ENCODE results near the genes TCF3 and ONECUT3.

DNA sequence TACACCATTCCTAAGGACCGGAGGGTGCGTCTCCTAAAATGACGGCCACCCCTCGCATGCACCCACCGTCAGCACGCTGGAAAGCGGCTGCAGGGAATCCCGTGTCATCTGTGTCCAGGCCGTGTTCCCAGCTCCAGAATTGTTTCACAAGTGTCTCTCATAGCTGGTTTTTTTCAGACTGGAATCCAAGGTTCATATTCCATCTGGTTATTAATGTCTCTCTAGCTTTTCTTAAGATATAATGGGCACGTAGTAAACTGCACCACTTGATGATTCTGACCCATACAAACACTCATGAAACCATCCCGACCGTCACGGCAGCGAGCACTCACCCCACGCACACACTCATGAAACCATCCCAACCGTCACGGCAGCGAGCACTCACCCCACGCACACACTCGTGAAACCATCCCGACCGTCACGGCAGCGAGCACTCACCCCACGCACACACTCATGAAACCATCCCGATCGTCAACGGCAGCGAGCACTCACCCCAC lies 12.1 kb downstream of the DAZAP1 start:
- PRO-cap = no peak

DNA sequence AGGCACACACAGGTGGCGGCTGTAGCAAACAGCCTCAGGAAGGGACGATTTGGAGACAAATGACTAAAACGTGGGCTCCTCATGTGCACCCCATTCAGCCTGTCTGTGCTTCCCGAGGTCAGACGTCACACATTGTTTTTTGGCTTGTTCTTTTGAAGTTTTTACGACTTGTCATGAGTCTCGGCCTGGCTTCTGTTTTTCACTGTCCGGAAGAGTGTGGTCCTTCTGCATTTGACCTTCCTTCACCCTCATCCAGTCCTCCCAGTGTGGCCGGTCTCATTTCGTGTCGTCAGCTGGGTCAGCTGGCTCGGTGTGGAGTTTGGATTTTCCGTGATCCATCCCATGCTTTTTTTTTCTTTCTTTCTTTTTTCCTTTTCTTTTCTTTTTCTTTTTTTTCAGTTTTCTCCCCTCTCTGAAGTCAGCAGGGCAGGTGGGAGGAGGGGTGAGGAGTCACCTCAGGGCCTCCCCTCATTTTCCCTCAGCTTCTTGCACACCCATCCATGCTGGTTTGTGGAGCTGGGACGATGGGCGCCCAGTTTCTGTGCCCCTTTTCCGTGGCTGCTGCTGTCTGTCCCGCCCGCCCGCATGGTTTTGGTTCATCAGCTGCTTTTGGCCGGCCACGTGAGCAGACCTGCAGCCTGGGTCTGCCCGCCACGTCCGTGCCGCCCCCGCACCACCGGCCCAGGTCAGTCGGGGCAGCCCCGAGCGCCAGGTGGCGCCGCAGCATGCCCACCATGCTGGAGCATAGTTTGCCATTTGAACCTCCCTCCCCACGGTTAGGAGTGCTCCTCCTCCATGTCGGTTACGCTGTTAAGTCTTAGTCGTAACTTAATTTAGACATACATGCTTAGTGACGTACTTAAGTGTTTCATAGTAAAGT lies 15.3 kb downstream of the DAZAP1 start:
- PRO-cap = no peak

DNA sequence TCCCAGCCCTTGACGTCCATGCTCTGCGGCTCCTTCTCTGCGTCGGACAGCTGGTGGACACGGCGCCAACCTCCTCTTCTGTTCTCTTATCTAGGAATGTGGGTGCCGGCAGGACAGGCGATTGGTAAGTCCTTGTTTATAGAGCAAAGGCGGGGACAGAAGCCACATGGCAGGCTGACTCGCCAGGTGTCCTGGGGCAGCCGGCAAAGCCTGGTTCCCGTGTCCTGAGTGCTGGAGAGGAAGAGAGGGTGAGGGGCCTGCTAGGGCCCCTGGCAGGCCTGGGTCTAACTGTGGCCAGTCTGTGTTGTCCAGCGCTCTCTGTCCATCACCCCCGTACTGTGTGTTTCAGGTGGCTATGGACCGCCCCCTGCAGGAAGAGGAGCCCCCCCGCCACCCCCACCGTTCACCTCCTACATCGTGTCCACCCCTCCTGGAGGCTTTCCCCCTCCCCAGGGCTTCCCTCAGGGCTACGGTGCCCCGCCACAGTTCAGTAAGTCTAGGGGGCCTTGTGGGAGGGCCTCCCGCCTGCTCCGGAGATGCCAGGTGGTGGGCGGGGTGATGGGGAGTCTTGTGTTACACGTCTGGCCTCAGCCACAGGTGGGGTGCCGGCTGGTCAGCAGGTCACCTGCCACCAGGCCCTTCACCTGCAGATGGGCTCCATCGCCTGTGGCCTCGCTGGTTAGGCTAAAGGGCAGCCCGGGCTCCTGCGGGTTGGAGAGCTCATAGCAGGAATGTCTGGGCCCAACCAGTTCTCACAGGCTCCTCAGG lies 8.1 kb upstream of the RPS15 start:
- PRO-cap = bidirectional peak, plus-strand start at position 225 of the sequence, minus-strand start at position 61 of the sequence

DNA sequence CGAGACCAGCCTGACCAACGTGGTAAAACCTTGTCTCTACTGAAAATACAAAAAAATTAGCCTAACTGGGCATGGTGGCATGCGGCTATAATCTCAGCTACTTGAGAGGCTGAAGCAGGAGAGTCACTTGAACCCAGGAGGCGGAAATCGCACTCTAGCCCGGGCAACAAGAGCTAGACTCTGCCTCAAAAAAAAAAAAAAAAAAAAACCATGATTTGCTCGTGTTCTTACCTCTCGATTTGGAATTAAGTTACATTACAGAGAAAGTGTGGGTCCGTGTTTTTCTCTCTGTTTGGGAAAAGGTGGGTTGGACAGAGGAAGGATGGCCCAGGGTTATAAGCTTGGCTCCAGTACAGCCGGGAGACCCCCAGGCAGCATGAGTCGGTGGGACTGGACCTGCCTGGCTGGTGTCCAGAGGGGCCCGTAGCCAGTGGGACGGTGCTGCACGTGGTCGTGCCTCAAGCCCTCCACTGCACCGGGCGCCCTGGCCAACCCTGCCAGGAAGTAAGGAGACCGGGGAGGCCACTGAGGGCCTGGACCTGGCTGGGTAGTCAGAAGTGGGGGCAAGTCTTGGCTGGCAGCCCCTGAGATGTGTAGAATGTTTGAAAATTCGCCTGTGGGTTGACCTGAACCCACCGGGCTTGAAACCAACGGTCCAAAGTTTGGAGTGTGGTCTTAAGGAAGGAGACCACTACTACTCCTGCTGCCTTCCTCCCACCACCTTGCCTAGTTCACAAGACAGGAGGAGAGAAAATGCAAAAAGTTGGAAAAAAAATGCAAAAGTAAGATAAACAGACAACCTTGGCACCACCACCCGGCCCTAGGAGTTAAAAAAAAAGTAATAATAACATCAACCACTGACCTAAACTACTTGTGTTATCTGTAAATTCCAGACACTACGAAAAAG lies 3.8 kb downstream of the RPS15 start:
- PRO-cap = no peak

DNA sequence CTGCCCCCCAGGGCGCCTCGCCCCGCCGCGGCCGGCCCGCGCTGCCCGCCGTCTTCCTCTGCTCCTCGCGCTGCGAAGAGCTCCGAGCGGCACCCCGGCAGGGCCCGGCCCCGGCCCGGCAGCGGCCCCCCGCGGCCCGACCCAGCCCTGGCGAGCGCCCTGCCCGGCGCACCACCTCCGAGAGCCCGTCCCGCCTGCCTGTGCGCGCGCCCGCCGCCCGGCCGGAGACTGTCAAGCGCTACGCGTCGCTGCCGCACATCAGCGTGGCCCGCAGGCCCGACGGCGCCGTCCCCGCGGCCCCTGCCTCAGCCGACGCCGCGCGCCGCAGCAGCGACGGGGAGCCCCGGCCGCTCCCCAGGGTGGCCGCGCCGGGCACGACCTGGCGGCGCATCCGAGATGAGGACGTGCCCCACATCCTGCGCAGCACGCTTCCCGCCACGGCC lies 9.6 kb downstream of the C19orf25 start:
- PRO-cap = no peak

DNA sequence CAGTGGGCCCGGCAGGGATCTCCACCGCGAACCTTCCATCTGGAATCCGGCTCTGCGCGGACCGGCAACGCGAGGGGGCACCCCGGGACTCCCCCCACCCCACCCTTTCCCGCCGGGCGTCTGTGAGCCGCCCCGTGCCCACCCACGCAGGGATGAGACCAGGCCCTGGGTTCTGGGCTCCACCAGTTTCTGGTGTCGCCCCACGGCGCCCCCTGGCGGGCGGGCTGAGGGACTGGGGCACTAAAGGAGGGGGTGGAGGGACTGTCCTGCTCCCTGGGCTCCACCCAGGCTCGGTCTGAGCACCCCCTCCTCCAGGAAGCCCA lies 956 bp upstream of the ADAMTSL5 start:
- PRO-cap = no peak

- PRO-cap = no peak
These were observed 764 bp downstream of the MEX3D start for GRCh38 chr19:1567398-1567723.

DNA sequence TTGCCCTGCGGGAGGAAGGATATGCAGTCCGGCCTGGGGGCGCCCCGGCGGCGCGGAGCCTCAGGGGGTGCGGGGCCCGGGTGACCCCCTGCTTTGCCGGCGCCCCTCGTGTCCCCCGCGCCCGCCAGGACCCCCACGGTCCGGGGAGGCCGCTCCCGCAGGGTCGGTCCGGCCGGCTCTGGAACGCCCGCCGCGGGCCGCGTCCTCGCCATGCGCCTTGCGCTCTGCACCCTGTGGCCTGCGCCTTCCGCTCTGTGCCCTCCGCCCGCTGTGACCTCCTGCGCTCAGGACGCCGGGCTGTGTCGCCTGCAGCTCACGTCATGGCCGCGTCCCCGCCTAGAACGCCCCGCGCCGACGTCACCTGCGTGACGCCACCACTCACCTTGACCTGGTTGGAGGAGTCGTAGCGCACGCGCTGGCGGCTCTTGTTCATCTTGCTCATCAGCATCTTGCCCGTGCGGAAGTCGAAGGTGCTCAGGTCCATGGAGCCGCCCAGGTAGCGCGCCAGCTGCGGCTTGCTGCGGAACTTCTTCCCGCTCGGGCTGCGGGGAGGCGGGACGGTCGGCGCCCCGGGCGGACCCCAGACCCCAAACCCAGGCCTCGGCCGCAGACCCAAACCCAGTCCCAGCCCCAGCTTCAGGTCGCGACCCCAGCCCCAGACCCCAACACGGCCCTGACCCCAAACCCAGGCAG lies 7.8 kb downstream of the MBD3 start:
- PRO-cap = no peak

DNA sequence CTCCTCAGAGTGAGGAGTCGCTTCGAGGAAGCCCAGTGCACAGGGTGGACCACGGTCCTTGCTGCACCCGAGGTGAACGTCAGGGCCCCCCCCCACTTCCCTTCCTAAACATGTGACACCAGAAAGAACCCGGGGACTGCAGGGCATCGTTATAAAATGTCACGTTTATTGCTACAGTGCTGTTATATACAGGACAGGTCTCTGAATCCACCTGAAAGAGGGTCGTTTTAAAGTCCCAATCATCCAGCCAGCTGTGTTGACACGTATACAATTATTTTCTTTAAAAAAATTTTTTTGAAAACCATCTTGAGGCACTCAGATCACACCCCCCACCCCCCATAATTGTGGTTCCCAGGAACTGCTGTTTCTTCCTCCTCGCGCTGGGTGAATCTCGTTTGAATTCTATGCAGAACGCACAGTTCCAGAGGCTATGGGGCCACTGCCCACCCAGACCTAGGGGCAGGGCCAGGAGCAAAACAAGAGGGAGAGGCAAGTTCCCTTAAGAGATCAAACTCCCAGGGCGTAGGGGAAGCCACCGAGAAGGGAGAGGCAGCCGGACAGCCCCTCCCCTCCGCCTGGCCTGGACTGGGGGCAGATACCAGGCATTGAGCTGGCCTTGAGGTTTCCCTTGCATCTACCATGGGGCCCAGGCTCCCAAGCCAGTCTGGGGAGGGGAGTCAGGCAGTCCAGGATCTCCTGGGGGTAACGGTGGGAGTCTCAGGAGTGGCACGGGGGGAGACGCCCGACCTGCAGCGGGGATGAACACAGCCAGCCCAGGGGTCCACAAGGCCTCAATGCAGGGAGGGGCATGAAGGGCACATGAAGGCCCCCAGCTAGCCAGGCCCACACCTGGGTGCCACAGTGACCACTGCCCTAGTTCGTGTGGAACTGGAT lies 4.1 kb upstream of the UQCR11 start:
- PRO-cap = no peak

DNA sequence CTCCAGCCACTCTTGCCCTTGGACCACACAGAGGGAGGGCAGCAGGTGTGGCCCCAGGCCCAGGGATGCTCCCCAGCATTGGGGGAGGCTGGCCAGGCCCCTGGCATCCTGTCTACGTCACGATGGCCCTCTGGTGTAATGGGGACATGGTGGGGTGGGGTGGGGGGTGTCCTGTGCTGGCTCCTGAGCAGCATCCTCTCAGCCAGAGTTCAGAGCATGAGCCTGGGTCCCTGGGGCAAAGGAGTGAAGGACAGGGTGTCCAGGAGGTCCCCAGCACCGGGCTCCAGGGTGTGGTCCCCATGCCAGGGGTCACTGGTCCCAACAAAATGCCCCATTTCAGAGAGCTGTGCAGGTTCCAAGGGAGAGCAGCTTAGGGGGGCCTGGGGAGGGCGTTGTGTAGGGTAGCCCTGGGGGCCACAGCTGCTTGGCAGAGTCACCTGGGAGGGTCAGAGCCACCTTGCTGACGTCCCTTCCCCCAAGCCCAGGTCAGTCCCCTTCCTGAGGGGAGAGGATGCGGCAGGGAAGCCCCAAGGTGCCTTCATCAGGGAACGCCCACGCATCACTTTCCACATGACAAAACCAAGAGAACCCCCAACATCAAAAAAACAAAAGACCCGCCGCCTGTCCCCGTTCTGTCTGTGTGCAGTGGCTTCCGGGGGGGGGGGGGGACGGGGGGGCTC lies 5.1 kb upstream of the UQCR11 start:
- PRO-cap = no peak

DNA sequence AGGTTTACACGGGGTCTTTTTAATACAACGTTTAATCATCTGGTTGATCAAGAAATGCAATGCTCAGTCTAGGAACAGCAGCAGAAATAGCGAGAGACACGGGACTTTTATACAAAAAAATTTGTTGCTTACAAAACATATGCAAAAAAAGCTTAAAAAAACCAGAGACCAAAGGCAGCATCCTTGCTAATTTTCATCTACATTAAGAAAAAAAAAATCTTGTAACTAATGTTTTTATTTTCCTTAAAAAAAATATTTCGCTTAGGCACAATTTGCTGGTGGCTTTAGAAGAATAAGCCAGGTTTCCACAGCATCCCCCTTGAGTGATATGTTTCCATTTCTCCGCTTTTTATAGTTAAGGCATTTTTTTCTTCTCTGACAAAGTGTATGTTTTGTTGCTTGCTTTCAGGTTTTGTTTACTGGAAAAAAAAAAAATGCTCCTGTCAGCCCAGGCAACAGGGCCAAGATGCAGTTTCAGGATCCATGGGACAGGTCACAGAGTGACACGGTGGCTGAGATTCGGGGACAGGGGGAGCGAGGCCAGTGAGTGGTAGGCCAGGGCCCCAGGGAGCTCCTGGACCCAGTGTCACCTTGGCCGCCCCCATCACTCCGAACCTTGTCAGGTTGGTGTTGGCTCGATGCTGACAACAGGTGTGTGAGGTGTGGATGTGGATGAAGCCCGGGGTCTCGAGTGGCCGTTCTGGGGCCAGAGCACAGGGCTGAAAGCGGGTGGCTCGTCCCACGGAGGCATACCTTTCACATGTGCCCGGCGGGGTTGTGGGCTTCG lies 5.9 kb upstream of the UQCR11 start:
- PRO-cap = no peak

GRCh38 chr19:1650085-1650982 lies 2.1 kb downstream of the TCF3 start:
- PRO-cap = no peak

- PRO-cap = bidirectional peak, plus-strand start at chr19:1652702, minus-strand start at chr19:1652596; bidirectional peak, plus-strand start at chr19:1653101, minus-strand start at chr19:1652851
These were observed at the start of gene TCF3 for GRCh38 chr19:1651994-1652986. TSS of gene TCF3 (minus strand) at chr19:1652615.

DNA sequence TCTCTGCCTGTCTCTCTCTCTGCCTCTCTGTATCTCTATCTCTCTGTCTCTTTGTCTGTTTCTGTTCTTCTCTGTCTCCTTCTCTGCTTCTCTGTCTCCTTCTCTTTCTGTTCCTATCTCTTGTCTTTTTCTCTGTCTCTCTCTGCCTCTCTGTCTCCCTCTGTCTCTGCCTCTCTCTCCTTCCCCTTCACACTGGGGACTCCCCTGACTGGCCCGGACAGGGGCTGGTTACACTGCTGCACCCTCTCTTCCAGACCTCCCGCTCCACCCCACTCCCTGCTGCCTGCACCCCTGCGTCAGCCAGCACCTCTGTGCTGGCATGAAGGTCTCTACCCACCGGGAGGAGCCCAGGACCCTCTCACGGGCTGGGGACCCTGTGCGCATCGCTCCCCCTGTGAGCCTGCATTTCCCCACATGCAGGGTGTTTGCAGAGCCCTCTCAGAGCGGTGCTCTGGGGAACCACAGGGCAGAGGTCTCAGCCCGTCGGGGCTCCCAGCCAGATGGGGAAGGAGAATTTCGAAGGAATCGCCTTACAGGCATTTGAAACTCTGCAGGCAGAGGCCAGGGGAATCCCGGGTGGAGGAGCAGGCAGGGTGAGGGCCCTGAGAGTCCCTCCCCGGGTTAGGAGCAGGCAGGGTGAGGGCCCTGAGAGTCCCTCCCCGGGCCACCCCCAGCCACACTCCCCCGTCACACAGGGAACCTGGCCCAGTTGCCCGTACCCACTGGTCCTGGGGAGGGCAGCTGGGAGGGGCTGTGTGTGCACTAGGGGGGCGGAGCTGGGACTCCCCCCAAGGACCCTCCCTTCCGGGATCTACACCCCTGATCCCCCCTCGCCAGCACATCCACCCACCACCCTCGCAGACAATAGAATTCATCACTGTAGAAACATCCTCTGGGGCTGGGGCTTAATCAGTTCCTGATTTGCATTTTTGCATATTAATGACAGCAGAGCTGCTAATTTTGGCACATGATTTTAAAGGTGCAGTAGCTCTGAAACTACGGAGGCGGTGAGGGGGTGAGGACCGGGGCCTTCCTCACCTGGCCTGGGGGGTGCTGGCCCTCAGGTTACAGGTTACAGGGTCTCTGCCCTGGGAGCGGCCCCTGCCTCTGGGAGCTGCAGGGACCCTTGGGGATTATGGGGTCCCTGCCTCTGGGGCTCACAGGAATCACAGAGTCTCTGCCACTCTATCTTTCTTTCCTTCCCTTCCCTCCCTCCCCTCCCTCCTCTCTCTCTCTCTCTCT lies 16.3 kb upstream of the TCF3 start:
- PRO-cap = bidirectional peak, plus-strand start at position 1,001 of the sequence, minus-strand start at position 879 of the sequence

- PRO-cap = no peak
These were observed at the start of gene ONECUT3 for GRCh38 chr19:1753247-1753749. TSS of gene ONECUT3 (plus strand) at chr19:1753506.

GRCh38 chr19:1827611-1828223 lies 15.6 kb upstream of the ATP8B3 start:
- PRO-cap = unidirectional peak, plus-strand start at chr19:1828150

DNA sequence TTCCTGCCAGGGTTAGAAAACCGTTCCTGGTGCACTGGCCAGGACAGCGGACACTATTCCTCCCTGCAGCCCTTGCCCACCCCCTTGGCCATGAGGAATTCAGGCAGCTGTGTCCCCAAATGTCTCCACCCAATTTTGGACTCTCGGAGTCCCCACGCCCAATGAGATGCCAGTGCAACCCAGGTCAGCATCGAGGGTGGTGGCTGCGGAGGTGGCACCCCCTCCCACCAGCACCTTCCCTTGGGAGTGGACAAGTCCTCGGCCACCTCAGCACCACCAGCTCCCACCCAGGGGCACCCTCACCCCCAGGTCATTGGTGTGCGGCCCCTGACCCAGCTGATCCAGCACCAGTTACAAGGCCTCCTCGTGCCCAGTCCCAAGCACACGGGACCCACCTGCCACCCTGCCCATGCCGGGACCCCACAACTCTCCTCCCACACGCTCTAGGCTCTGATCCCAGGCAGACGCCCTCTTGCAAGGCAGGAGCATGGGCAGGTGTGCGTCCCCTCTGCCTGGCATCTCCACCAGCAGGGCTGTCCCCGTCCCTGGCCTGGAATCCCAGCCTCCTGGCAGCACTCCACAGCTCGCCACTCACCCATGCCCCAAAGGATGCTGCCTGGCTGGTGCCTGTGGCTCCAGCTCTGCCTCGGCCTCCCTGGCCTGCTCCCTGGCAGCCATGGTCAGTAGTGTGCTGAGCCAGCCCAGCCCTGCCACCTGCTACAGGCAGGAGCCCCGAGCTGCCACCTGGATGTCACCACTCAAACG lies 7.0 kb downstream of the ABHD17A start:
- PRO-cap = no peak

GRCh38 chr19:1887231-1887717 lies 2.0 kb upstream of the ABHD17A start:
- PRO-cap = no peak

DNA sequence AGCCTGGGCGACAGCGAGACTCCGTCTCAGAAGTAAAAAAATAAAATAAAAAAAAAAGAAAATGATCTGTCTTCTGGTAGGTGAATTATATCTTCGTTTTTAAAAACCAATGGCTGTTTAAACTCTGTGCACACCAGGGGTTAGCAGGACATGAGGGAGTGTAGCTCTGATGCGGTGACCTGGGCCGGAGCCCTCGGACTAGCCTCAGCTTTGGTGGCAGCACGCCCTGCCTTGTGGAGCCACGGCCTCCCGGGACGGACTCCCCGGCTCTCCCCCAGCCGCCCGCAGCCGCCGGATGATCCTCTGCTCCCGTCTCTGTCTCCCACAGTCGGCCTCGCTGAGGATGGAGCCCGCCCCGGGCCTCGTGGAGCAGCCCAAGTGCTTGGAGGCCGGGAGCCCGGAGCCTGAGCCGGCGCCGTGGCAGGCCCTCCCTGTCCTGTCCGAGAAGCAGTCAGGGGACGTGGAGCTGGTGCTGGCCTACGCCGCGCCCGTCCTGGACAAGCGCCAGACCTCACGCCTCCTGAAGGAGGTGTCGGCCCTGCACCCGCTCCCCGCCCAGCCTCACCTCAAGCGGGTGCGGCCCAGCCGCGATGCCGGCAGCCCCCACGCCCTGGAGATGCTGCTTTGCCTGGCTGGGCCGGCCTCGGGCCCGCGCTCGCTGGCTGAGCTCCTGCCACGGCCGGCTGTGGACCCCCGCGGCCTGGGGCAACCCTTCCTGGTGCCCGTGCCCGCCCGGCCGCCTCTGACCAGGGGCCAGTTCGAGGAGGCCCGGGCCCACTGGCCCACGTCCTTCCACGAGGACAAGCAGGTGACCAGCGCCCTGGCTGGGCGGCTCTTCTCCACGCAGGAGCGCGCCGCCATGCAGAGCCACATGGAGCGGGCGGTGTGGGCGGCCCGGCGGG lies 6.8 kb downstream of the ADAT3 start:
- PRO-cap = bidirectional peak, plus-strand start at position 627 of the sequence, minus-strand start at position 442 of the sequence

GRCh38 chr19:1967047-1967703 lies 26.2 kb downstream of the CSNK1G2 start:
- PRO-cap = no peak

All from rectum (tissue), 1 donor.